Left cardiac atrium (tissue), 1 donor: ENCODE measurements around a stretch of chr5.

DNA sequence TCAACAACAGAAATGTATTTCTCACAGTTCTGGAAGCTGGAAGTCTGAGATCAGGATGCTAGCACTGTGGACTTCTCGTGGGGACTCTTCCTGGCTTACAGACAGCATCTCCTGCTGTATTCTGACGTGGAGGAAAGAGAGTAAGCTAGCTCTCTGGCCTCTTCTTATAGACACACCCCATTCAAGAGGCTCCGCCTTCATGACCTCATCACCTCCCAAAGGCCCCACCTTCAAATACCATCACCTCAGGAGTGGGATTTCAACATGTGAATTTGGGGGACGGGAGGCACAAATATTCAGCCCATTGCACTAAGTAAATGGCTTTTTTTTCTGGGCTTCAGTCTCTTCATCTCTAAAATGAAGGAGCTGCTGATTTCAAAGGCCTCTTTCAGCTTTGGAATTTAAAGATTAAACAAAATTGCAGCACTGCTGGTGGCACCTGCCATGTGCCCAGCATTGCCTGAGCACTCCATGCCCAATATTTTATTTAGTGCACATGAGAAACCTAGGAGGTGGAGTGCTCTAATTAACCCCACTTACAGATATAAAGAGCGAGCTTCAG, 27.5 kb downstream of the KCNMB1 start:
- PRO-cap = no peak

GRCh38 chr5:170767395-170768091, 16.0 kb upstream of the GABRP start:
- PRO-cap = no peak

- PRO-cap = no peak
Observed at GRCh38 chr5:171391062-171392283, 3.8 kb downstream of the NPM1 start.

DNA sequence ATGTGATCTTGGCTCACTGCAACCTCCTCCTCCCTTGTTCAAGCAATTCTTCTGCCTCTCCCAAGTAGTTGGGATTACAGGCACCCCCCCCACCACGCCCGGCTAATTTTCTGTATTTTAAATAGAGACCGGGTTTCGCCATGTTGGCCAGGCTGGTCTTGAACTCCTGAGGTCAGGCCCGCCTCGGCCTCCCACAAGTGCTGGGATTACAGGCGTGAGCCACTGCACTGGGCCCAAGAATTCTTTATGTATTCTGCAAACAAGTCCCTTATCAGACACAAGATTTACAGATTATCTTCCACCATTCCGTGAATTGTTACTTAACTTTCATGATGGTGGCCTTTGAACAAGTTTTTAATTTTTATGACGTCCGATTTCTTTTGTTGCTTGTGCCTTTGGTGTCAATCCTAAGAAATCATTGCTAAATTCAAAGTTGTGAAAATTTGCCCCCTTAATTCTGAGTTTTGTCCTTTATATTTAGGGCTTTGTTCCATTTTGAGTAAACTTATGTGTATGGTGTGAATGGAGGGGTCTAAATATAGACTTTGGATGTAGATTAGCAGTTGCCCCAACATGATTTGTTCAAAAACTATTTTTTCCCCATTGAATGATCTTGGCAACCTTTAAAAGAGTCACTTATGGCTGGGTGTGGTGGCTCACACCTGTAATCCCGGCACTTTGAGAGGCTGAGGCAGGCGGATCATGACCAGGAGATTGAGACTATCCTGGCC, 10.4 kb downstream of the NPM1 start:
- PRO-cap = no peak

DNA sequence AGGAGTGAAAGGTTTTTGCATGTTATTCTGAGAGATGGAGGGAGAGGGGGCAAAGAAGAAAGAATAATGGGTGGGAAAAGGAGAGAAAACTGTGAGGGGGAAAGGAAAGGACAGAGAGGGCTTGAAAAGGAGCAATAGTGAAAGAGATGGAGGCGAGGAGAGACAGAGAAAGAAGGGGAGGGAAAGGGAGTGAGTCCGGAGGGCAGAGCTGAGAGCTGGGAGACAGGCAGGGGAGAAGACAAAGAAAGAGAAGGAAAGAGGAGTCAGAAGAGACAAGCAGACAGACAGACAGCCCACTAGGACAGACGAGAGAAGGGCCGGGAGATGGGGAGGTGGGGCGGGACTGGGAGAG, 141.4 kb upstream of the SMIM23 start:
- PRO-cap = no peak

GRCh38 chr5:172078638-172079095, 72.2 kb upstream of the FBXW11 start:
- PRO-cap = no peak

DNA sequence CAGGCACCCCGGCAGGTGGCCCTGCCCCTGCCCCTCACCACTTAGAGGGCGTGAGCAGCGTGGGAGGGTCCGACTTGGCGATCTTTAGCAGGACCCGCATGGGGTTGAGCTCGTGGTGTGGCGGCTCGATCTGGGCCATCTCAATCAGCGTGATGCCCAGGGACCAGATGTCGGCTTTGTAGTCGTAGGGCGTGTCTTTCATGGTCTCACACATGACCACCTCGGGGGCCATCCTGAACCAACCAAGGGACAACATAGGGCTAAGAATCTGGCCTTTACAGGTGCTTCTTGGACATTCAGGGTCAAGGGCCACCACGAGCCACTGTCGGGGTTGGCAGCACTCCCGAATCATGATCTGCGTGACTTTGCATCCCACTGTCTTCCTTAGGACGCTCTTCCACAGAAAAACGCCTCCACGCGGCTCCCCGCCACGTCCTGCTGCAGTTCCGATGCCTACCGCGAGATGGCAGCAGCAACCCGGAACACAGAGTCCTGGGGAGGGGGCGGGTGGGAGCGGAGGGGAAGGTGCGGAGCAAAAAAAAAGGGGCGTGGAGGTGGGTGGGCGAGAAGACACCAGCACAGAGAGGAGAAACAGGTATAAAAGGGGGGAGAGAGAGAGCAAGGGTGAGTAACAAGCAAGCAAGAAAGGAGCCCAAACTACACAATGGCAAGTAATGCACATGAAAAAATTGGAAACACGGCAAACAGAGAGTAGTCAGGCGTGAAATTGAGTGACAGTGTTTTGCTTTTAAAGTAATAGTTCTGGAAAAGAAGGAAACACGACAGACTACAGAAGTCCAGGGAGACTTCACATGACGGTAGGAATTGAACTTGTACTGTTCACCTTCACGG, 81.2 kb downstream of the STK10 start:
- PRO-cap = no peak

DNA sequence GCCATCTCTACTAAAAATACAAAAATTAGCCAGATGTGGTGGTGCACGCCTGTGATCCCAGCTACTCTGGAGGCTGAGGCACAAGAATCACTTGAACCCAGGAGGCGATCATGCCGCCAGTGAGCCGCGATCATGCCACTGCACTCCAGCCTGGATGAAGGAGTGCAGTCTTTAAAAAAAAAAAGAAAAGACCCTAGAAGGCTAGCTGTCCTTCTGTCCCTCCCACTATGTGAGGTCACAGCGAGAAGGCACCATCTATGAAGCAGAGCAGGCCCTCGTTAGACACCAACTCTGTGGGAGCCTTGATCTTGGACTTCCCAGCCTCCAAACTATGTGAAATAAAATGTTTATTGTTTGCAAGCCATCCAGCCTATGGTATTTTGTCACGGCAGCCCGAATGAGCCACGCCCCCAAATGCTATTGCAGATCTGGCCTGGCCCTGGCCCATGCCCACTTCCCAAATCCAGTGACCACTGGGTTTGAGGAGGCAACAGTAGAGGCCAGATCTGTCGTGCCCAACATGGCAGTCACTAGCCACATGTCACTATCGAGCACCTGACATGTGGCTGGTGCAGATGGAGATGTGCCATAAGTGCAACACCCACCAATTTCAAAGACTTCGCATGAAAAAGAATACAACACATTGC, 10.9 kb downstream of the STK10 start:
- PRO-cap = no peak

DNA sequence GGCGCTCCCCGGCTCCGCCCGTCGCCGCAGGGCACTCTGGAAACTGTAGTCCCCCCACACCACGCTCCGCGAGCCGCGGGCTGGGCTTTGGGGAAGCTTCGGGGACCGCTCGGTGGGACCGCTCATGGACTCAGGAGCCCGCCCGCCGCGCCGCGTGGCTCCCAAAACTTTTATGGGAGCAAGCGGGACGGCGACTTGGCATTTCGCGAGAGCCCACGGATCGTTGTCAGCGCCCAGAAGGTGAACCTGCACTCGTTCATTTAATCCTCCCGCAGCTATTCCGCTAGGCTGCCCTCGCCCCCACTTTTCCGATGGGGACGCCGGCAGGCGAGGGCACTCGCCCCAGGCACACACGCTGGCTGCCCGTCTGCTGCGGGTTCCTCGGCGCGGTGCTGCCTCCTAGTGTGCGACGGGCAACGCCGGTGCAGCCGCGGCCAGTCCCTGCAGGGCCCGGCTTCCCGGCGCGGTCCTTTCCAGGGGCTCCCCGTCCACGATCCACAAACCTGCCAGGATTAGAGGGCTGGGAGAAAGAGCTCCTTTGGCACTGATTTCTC, 496 bp upstream of the STK10 start:
- PRO-cap = bidirectional peak, plus-strand start at position 57 of the sequence, minus-strand start outside the sequence

- PRO-cap = no peak
Observed at GRCh38 chr5:172303896-172304173, 20.3 kb upstream of the UBTD2 start.

DNA sequence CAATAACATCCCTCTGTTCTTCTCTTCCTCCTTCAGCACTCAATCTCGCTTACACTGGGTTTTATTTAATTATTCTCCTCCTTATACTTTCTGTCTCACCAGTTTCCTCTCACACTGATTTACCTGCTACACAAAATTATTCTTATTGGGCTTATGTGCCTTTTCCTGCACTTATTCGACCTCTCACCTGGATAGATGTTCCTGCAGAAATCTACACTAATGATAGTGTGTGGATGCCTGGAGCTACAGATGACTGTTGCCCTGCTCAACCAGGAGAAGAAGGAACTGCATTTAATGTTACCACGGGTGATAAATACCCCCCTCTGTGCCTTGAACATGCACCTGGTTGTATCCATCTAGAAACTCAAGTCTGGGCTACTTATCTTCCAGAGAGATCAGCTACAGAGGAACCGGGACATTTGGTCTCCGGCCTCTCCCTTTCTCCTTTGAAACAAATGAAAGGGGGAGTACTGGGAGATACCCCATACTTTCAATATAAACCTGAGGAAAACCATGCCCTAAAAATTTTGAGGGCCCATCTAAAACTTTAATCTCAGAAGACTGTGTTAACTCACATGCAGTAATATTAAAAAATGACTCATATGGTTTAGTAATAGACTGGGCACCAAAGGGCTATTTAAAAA, 54.5 kb downstream of the SH3PXD2B start:
- PRO-cap = no peak

DNA sequence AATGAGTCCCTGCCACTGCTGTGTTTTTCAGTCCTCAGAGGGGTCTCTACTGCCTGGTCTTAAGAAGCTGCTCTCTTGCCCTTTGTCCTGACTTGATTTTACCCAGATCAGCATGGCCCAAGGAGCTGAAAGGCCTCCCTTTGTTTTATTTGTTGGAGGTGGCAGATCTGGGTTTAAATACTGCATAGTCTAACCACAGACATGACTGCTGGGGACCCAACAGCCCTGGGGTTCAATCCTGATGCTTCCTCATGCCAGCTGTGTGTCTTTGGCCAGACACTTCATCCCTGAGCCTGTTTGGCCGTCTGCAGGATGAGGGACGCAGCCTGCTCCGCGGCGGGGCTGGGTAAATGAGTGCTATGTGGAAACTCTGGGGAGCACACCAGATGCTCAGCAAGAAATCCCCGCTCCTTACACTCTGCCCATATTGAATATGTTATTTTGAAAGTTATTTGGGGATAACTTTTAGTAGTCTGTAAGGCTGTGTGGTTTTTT, 43.0 kb downstream of the SH3PXD2B start:
- PRO-cap = no peak

- PRO-cap = no peak
Observed at GRCh38 chr5:172443433-172444014, 10.8 kb downstream of the SH3PXD2B start.

GRCh38 chr5:172496769-172497493, 42.6 kb upstream of the SH3PXD2B start:
- PRO-cap = no peak

GRCh38 chr5:172565272-172565981, 75.6 kb upstream of the NEURL1B start:
- PRO-cap = no peak

GRCh38 chr5:172585802-172586900, 54.9 kb upstream of the NEURL1B start:
- PRO-cap = bidirectional peak, plus-strand start at chr5:172586676, minus-strand start at chr5:172586476

DNA sequence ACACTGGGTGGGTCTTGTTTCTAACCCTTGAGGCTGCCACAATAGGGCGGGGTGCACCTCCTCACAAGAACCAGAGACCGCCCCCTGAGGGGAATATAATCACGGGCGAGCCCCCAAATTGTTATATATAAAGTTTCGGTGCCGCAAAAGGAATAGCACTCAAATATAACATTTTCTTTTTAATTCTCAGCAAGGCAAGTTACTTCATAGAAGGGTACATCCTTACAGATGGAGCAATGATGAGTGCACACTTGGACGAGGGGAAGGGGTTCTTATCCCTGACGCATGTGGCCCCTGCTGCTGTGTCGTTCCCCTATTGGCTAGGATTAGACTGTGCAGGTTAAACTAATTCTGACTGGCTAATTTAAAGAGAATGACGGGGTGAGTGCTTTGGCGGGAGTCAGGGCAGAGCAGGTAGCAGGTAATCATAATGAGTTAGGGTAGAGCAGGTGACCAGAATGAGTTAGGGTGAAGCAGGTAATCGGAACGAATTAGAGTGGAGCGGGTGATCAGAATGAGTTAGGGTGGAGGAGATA, 14.8 kb downstream of the NEURL1B start:
- PRO-cap = no peak

- PRO-cap = no peak
Observed at GRCh38 chr5:172672419-172672897, 31.4 kb downstream of the NEURL1B start.

DNA sequence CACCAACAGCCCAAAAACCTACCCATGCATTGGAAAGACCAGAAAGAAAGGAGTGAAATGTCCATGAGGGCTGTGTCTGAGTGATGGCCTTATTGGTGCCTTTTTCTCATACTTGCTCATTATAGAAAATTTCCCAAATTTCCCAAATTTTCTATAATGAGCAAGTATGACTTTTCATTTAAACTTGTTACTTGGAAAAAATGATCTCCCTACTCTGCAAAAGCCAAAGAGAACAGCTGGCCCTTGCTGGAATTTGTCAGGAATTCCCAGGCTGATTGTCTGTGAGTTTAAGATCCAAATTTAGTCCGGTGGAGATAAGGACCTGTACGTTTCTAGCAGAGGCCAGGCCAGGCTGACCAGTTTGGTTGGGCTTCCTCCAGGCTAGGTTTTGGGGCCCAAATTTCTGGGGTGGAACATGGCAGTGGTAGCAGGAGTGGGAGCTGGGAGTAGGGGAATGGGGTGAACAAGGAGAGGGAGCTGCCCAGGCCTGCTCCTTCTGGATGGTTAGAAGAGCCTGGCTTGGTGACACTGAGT, 51.9 kb downstream of the NEURL1B start:
- PRO-cap = no peak

DNA sequence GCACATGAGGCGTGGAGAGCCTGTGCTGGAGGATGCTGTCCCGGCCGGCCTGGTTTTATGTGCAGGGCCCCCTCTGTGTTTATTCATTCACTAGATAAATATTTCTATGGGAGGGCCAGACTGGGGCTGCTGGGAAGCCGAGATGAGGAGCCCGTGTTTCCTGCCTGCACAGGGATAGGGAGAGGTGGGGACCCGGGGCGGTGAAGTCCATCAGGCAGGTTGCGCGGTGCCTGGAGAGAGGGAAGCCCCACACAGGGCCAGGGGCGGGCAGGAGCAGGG, 34.9 kb downstream of the DUSP1 start:
- PRO-cap = no peak